ENCODE data around the gene GPC1.

DNA sequence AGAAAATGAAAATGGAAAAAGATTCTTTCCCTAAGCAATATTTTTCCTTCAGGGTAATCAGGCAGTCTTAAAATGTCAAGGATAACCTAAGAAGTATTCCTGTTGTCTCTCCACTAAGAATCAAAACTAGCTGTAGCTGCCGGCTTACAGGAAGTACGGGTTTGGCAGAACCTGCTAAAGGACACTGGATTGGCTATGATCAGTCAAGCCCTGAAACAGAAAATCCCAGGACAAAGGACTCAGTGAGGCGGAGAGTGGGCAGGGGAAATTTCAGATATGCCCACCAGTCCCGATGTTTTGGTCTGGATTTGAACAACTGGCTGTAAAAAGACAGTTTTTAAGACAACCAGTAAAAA, 155.7 kb downstream of the HDAC4 start:
- RRBS = no CpG with 5 or more reads among the region's 4 CpGs

- RRBS = no CpG with 5 or more reads among the region's 16 CpGs
These were observed 127.4 kb downstream of the HDAC4 start for GRCh38 chr2:239273222-239273976.

DNA sequence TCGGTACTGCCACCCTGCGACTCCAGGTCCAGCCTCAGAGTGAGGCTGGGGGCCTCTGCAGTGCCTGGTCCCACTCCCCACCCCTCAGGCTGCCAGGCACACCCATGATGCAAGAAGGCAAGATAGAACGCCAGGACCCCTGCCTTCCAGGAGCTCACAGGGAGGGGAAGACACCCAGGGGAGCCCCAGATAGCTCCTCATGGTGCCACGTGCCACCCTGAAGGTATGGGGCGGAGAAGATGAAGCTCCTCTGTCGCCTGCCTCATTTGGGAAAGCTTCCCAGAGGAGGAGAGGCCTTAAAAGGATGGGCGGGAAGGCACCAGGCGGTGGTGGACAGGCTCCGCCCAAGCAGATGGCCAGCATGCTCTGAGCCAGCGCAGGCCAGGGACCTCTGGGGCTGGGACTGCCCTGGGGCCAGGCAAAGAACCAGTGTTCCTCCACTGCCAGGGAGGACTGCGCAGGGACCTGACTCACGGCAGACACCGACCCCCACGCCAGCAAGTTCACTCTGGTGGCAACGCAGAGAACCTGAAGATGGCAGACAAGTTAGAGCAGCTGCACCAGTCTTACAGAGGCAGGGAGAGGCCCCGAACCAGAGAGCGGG, 125.1 kb downstream of the HDAC4 start:
- RRBS = no CpG with 5 or more reads among the region's 17 CpGs

GRCh38 chr2:239280055-239280689, 120.6 kb downstream of the HDAC4 start:
- RRBS = no CpG with 5 or more reads among the region's 19 CpGs

GRCh38 chr2:239280912-239281792, 119.7 kb downstream of the HDAC4 start:
- RRBS = no CpG with 5 or more reads among the region's 3 CpGs

GRCh38 chr2:239295368-239295690, 105.5 kb downstream of the HDAC4 start:
- RRBS = no CpG with 5 or more reads among the region's 4 CpGs

- RRBS = no CpG with 5 or more reads among the region's 24 CpGs
These were observed 81.6 kb downstream of the HDAC4 start for GRCh38 chr2:239318850-239320006.

- RRBS = no CpG with 5 or more reads among the region's 5 CpGs
These were observed 54.0 kb downstream of the HDAC4 start for GRCh38 chr2:239346581-239347451.

GRCh38 chr2:239381562-239382289, 19.1 kb downstream of the HDAC4 start:
- RRBS = no CpG with 5 or more reads among the region's 13 CpGs

DNA sequence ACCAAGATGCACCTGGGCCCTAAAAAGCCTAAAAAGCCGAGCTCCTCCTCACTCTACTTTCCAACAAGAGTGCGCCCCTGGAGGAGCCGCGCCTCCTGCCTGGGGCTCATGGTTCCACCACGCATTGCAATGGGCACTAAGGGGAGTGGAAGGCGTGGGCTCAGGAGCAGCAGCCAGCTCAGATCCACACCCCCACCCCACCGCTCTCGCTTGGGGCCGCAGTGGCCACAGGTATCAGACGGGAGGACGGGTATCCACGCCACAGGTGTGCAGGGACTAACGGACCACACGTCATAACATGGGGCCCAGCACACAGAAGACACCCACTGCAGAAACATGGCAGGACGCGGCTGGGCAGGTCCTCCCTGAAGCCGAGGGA, 13.1 kb downstream of the HDAC4 start:
- RRBS = no CpG with 5 or more reads among the region's 17 CpGs

DNA sequence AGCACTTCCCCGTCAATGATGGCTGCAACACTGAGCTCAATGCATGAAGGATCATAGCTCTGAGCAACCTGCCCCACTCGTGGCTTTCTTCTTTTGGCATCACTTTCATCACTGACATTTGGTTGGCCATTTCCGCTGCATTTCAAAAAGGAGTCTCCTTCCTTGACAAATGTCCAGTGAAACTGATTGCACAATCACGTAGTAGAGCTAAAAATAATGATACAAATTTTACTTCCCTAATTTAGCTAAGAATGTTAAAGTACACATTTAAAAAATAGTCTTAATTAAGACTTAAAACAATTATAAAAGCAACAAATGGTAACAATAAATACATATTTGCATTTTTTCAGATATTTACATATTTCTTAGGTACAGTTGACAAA, 205.2 kb upstream of the HDAC4 start:
- RRBS = no CpG with 5 or more reads among the region's 4 CpGs

DNA sequence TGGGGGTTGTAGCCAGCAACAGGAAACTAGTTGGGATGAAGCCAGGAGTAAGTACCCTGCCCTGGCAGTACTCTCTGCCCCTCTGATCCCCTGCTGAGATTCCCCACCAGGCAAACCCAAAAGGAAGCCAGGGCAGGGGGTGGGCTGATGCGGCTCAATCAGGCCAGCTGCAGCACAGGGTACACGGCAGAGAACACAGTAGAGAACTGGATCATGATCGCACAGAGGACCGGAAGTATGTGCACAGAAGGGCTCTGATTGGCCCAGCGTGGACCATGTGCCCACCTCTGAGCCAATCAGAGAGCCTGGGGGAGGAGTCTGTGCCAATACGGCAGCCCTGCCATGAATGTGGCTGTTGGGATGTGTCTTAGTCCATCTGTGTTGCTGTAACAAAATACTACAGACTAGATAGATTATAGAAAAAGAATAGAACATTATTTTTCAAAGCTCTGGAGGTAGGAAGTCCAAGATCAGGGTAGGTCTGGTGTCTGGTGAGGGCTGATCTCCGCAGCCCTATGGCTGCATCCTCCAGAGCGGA, 132.0 kb downstream of the NDUFA10 start:
- RRBS = no CpG with 5 or more reads among the region's 8 CpGs

DNA sequence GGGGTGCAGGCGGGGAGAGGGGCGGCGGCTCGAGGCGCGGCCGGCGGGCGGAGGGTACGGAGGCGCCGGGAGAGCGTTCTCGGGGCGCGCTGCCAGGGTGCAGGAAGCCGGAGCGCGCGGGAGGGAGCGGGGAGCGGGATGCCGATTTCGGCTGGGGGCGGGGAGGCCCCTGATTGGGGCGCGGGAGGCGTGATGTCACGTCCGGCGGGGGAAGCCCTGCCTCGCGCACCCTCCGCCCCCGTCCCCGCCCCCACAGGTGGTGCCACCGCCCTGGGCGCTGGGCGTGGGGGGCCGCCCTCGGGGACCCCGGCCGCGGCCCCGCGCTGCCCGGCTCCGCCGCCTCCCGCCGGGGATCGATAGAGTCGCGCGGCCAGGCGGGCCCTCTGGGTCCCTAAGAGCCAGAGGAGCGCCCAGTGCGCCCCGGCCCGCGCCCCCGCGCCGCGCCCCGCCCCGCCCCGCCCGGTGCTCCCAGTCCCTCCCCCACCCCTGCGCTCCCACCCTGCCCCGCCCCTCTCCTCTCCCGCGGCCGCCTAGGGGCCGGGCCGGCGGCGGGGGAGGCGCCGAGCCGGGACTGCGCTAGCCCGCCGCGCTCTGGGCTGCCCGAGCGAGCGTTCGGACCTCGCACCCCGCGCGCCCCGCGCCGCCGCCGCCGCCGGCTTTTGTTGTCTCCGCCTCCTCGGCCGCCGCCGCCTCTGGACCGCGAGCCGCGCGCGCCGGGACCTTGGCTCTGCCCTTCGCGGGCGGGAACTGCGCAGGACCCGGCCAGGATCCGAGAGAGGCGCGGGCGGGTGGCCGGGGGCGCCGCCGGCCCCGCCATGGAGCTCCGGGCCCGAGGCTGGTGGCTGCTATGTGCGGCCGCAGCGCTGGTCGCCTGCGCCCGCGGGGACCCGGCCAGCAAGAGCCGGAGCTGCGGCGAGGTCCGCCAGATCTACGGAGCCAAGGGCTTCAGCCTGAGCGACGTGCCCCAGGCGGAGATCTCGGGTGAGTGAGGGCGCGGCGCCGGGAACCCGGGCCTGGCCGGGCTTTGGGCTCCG, at the start of gene GPC1:
TSS of gene GPC1 (plus strand) at position 560 of the 1,034 bp plus-strand sequence.
- RRBS = 2% methylated on average over 95 of the region's 152 CpGs

GRCh38 chr2:240459680-240460144, 24.2 kb downstream of the GPC1 start:
- RRBS = no CpG with 5 or more reads among the region's 19 CpGs

- RRBS = no CpG with 5 or more reads among the region's 10 CpGs
These were observed 61.1 kb downstream of the GPC1 start for GRCh38 chr2:240496223-240497312.

GRCh38 chr2:240544297-240544657, 13.5 kb downstream of the ANKMY1 start:
- RRBS = no CpG with 5 or more reads among the region's 7 CpGs

GRCh38 chr2:240556313-240557187, 1.2 kb downstream of the ANKMY1 start:
- RRBS = no CpG with 5 or more reads among the region's 18 CpGs

DNA sequence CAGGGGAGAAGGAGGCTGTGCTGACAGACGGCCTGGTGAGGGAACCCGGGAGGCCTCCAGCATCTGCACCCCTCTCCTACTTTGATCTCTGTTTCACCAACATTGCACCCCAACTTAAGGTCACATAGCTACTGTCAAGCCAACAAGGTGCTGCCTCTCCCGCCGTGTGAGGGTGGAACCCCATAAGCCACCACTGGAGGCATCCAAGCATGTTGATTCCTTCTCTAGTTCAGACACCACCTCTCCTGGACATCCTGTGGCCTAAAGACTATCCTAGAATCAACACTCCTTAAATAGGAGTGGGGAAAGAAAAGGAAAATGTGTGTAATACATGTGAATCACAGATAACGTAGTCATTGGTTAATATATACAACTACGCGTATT, 3.5 kb upstream of the RNPEPL1 start:
- RRBS = no CpG with 5 or more reads among the region's 7 CpGs

GRCh38 chr2:240565211-240565370, 3.2 kb upstream of the RNPEPL1 start:
- RRBS = no CpG with 5 or more reads among the region's 3 CpGs

DNA sequence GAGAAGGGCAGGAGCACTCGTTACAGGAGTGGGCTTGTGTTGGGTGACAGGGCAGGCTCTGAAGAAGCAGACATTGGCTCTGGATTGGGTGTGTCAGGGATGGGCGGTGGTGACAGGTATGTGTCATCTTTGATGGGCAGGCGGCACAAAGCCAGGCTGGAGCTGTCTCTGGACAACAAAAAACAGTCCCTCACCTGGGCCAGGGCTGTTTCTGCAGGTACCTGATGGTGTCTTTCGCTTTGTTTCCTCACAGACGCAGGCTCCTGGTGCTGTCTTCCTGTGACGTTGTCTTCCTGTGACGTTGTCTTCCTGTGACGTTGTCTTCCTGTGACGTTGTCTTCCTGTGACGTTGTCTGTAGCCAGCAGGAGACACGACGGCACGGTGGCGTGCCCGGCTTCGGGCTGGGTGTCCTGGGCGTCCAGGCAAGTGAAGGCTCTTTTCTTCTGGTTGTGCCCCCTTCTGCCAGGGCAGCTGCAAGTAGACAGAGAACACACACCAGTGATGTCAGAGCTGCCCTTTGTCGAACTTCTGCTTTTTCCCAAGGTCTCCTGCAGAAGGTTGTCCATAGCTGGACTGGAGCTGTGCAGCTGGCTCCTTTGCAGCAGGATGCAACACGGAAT, 20.9 kb downstream of the GPR35 start:
- RRBS = no CpG with 5 or more reads among the region's 19 CpGs